Keratinocyte (primary cell): ENCODE measurements around the gene ANKRD36B.

GRCh38 chr2:96091543-96091831, 24.9 kb downstream of the ADRA2B start:
CAGE:
- cytosol, long polyA minus RNA = no peak
- cytosol, long polyA plus RNA = no peak
- long polyA plus RNA = no peak
- nucleus, long polyA minus RNA = no peak
- nucleus, long polyA plus RNA = no peak

CAGE:
- cytosol, long polyA minus RNA = no peak
- cytosol, long polyA plus RNA = no peak
- long polyA plus RNA = no peak
- nucleus, long polyA minus RNA = no peak
- nucleus, long polyA plus RNA = no peak
Observed at GRCh38 chr2:96208892-96209483, 361 bp upstream of the STARD7 start.

DNA sequence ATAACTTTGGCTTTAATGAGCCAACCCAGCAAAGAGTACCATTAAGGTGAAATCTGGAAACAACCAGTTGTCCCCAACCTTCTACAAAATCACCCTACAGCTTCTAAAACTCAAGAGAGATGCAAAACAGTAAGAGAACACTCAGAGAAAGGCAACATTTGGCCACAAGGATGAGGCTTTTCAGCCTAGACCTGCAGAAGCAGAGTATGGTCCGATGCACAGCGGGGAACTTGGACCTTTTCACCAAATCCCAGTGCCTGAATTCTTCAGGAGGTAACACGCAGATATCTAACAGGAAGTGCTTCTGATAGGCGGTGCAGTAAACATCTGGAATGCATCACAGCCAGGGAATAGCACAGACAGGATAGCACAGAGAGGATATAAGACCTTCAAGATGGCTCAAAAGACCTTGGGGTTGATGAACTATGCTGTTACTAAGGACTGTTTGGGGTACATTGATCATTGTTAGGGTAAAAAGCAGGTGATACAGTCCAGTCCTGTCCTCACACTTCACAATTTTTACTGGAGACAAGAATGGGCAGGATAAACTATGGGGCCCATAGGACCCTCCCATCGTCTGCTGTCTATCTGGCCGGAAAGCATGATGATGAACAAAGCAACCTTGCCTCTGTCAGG, 1.7 kb downstream of the TMEM127 start:
CAGE:
- cytosol, long polyA minus RNA = no peak
- cytosol, long polyA plus RNA = no peak
- long polyA plus RNA = no peak
- nucleus, long polyA minus RNA = no peak
- nucleus, long polyA plus RNA = no peak

CAGE:
- cytosol, long polyA minus RNA = no peak
- cytosol, long polyA plus RNA = no peak
- long polyA plus RNA = no peak
- nucleus, long polyA minus RNA = no peak
- nucleus, long polyA plus RNA = no peak
Observed at GRCh38 chr2:96286486-96287283, 18.7 kb downstream of the SNRNP200 start.

CAGE:
- cytosol, long polyA minus RNA = no peak
- cytosol, long polyA plus RNA = no peak
- long polyA plus RNA = no peak
- nucleus, long polyA minus RNA = no peak
- nucleus, long polyA plus RNA = start-site peak on the minus strand at chr2:96303193-96303267, 86 and 46 reads in 2 replicates
Observed at GRCh38 chr2:96302964-96303502, 2.3 kb downstream of the SNRNP200 start.

CAGE:
- cytosol, long polyA minus RNA = no peak
- cytosol, long polyA plus RNA = no peak
- long polyA plus RNA = no peak
- nucleus, long polyA minus RNA = no peak
- nucleus, long polyA plus RNA = no peak
Observed at GRCh38 chr2:96485344-96485708, 19.8 kb downstream of the NEURL3 start.

GRCh38 chr2:96539280-96539927, 2.9 kb downstream of the ARID5A start:
CAGE:
- cytosol, long polyA minus RNA = no peak
- cytosol, long polyA plus RNA = no peak
- long polyA plus RNA = no peak
- nucleus, long polyA minus RNA = no peak
- nucleus, long polyA plus RNA = no peak

GRCh38 chr2:96767920-96768741, 7.4 kb downstream of the CNNM4 start:
CAGE:
- cytosol, long polyA minus RNA = no peak
- cytosol, long polyA plus RNA = no peak
- long polyA plus RNA = no peak
- nucleus, long polyA minus RNA = no peak
- nucleus, long polyA plus RNA = no peak

GRCh38 chr2:96912644-96913075, 42.8 kb upstream of the SEMA4C start:
CAGE:
- cytosol, long polyA minus RNA = no peak
- cytosol, long polyA plus RNA = no peak
- long polyA plus RNA = no peak
- nucleus, long polyA minus RNA = no peak
- nucleus, long polyA plus RNA = no peak

CAGE:
- cytosol, long polyA minus RNA = no peak
- cytosol, long polyA plus RNA = no peak
- long polyA plus RNA = no peak
- nucleus, long polyA minus RNA = no peak
- nucleus, long polyA plus RNA = no peak
Observed at GRCh38 chr2:96927483-96928744, 58.0 kb upstream of the SEMA4C start.

DNA sequence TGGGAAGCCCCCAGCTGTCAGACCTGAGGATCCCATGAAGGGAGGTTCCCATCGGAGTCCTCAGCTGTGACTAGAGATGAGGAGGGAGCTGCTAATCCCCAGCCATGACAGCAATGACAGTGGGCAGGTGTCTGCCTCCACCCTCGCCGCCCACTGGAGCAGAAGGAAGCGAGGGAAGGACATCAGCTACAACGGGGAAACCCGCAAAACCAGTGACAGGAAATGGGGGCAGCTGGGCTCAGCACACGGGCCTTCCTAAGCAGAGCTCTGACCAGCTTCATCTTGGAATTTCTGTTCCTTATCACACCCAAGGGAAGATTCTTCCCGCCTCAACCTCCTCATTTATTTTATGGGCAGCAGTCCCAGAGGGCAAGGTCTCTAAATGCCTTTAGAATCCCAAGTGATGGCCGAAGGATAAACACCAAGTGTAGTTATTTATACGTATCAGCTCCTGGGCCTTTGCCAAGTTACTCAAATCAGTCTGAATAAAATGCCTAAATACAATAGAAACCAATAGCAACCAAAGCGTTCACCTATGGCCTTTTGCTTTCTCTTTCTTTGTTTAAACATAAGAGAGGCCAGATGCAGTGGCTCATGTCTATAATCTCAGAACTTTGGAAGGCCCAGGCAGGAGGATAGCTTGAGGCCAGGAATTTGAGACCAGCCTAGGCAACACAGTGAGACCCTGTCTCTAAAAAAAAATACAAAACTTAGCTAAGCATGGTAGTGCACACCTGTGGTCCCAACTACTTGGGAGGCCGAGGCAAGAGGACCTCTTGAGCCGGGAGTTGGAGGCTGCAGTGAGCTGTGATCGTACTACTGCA, 32.0 kb downstream of the FAM178B start:
CAGE:
- cytosol, long polyA minus RNA = no peak
- cytosol, long polyA plus RNA = no peak
- long polyA plus RNA = no peak
- nucleus, long polyA minus RNA = no peak
- nucleus, long polyA plus RNA = no peak

CAGE:
- cytosol, long polyA minus RNA = no peak
- cytosol, long polyA plus RNA = no peak
- long polyA plus RNA = no peak
- nucleus, long polyA minus RNA = no peak
- nucleus, long polyA plus RNA = no peak
Observed at GRCh38 chr2:97112202-97112961, 571 bp upstream of the ANKRD36 start.

DNA sequence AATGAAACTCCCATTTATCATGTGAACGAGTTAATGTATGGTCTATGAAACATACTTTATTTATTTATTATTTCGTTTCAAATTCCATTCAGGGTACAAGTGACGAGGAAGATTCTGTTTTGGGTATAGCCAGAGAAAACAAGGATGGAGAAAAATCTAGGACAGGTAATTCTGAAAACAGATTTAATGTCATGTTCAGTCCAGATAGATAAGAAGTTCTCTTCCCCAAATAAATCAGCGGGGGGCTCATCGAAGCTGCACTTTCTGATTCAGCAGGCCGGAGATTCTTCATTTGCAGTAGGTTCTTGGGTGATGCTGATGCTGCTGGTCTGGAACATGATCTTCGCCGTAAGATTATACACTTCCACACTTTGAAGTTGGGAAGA, 83.7 kb downstream of the ANKRD36 start:
CAGE:
- cytosol, long polyA minus RNA = no peak
- cytosol, long polyA plus RNA = no peak
- long polyA plus RNA = no peak
- nucleus, long polyA minus RNA = no peak
- nucleus, long polyA plus RNA = no peak

GRCh38 chr2:97216869-97217657, 104.1 kb downstream of the ANKRD36 start:
CAGE:
- cytosol, long polyA minus RNA = no peak
- cytosol, long polyA plus RNA = no peak
- long polyA plus RNA = no peak
- nucleus, long polyA minus RNA = no peak
- nucleus, long polyA plus RNA = no peak

DNA sequence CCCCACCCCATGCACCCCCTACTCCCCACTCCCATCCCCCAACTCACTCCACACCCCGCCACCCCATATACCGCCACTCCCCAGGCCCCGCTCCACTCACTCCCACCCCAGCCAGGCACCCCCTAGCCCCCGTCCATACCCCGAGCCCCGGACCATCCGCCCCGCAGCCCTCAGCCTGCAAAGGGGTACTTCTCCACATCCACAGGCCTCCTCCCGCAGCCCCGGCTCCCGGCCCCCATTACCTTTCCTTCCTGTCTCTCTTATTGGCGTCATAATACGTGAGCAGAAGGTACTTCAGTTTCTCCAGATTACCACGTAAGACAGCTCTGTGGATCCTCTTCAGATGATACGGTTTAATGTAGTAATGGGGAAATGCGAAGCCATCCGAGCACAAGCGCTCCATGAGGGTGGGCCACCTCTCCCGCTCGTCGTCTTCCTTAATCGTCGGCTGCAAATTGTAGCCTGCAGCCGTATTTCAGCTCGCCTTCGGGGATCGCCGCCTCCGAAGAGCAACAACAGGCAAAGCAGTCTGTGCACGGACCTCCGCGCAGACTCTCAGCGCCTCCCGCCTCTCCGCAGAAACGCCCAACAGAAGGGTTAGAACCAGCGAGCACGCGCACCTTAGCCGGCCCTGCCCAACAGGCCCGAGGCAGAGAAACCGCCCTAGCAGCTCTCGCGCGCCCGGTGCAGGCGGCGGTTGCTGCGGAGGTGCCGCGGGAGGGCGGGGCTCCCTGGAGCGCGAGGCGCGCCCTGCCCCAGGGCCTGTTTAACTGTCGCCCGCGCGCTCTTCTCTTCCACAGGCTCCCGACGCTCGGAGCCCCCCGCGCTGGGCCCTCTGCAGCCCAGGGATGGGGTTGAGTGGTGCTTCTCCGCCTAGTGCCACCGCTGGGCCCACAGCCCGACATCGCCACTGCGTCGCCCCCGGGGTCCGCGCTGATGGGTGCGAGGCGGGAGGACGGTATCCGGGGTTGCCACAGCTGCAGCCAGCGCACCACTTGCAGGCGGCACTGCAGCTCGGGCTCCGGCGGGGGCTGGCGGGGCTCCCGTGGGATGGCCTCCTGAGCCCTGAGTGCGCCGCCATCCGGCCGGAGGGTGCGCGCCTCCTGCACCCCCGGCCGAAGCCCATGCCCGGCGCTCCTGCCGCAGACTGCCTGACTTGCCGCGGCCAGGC, at the start of gene ANKRD36B:
TSS of gene ANKRD36B (minus strand) at position 595 of the 1,171 bp plus-strand sequence.
CAGE:
- cytosol, long polyA minus RNA = no peak
- cytosol, long polyA plus RNA = no peak
- long polyA plus RNA = start-site peak on the minus strand centred at position 449 of the sequence, 22 bp wide, 17 and 15 reads in 2 replicates; start-site peak on the minus strand centred at position 548 of the sequence, 26 bp wide, 63 and 80 reads in 2 replicates
- nucleus, long polyA minus RNA = start-site peak on the minus strand centred at position 418 of the sequence, 65 bp wide, 20 reads; start-site peak on the minus strand centred at position 554 of the sequence, 37 bp wide, 228 reads
- nucleus, long polyA plus RNA = start-site peak on the minus strand centred at position 543 of the sequence, 13 bp wide, 256 and 101 reads in 2 replicates

DNA sequence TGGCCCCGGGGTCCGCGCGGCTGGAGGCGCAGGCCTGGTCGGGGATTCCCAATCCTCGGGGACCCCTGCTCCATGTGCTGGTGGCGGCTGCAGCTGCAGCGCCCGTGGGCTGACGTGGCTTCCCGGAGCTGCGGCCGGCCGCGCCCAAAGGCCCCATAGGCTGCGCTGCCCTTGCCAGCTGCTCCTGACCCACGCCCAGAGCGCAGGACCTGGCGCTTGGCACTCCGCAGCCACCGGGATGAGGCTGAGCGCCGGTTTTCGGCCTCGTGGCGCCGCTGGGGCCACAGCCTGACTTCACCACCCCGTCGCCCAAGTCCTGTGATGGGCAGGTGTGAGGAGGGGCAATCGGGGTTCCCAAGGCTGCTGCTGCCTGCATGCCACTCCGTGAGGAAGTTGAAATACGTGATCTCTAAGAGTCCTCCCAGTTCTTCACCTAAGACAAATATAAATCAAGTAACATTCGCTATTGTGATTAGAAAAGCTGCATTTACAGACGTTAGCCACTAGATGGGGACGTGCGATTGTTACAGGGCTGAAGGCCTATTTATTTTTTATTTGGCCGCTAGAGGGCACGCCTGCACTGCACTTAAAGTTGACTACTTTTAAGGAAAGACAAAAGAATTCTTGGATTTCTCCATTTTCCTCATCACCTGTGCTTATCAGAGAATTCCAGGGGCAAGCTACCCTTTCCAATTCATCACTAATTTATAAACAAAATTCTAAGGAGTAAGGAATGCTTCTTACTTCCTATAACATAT, 956 bp upstream of the ANKRD36B start:
CAGE:
- cytosol, long polyA minus RNA = no peak
- cytosol, long polyA plus RNA = no peak
- long polyA plus RNA = no peak
- nucleus, long polyA minus RNA = no peak
- nucleus, long polyA plus RNA = no peak

DNA sequence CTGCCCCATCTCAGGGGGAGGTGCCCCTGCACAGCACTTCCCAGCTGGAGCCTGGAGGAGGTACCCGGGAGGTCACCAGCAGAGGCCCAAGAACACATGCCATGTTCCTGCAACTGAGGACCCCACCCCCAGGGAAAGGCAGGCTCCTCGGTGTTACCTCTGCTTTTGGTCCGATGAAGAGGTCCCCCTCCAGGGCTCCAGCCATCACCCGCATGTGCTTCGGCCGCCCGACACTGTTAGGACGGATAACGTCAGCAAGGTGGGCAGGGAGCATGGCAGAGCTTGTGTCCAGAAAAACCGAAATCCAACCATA, 3.5 kb downstream of the ACTR1B start:
CAGE:
- cytosol, long polyA minus RNA = no peak
- cytosol, long polyA plus RNA = no peak
- long polyA plus RNA = no peak
- nucleus, long polyA minus RNA = no peak
- nucleus, long polyA plus RNA = no peak

CAGE:
- cytosol, long polyA minus RNA = no peak
- cytosol, long polyA plus RNA = no peak
- long polyA plus RNA = no peak
- nucleus, long polyA minus RNA = no peak
- nucleus, long polyA plus RNA = no peak
Observed at GRCh38 chr2:97718382-97719117, 5.2 kb downstream of the ZAP70 start.

DNA sequence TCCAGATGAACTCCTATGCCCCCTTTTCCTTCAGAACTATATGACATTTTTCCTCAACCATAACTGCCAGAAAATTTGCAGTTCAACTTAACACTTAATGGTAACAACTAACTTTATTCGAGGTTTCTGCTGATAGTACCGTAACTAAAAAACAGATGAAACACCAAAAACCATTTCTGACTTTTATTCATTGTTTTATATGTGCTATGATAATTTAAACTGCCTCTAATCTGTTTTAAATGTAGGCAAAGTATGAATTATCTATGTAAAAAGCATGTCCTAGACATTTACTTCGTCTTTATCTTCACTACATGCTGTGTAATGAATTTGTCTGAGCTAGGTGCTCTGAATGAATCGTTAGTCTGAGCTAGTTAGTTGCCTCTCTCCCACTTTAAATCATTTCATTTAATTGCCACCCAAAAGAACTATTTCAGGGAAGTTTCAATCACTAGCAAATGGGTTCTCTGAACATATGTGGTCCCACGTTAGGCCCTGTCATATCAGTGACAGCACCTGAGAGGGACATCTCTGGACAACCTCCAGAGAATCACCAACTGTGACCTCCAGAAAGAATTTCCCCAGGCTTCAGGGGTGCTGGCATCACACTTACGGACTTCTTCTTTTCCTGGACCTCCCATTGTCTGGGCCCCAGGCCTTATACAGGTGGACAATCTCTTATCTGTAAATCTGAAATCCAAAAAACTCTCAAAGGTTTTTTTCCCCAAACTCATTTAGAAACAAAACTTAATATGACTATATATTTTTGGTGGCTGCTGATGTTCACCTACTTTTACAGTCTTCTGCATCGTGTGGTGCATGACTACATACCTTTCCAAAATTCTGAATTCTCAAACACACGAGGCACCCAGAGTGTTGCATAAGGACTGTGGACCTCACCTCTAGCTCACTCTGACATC, 73.8 kb downstream of the ZAP70 start:
CAGE:
- cytosol, long polyA minus RNA = no peak
- cytosol, long polyA plus RNA = no peak
- long polyA plus RNA = no peak
- nucleus, long polyA minus RNA = no peak
- nucleus, long polyA plus RNA = no peak

DNA sequence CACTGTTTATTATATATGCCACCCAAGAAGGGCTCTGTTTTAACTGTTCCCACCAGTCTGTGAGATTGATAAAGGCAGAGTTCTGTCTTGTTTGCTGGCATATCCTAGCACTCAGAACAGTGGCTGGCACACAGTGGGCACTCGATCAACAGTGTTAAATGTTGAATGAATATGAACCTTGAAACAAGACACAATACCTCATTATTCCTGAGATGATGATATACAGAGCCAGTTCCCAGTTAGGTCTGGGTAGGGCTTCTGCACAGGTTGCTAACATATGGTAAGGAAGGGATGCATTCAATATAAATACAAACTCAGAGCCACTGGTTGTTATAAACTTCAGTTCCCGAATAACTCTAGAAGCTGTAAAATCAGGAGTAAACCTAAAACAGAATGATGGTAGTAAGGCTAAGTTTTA, 81.4 kb downstream of the ZAP70 start:
CAGE:
- cytosol, long polyA minus RNA = no peak
- cytosol, long polyA plus RNA = no peak
- long polyA plus RNA = no peak
- nucleus, long polyA minus RNA = start-site peak on the minus strand centred at position 210 of the sequence, 16 bp wide, 23 reads
- nucleus, long polyA plus RNA = no peak